NCI-H460 (cell line): ENCODE data around the gene KHDRBS2.

GRCh38 chr6:57210123-57210530 lies 12.0 kb downstream of the RAB23 start:
RAMPAGE:
- cytosol, long total RNA: no peak
- long total RNA: no peak
- nucleus, long total RNA: no peak

DNA sequence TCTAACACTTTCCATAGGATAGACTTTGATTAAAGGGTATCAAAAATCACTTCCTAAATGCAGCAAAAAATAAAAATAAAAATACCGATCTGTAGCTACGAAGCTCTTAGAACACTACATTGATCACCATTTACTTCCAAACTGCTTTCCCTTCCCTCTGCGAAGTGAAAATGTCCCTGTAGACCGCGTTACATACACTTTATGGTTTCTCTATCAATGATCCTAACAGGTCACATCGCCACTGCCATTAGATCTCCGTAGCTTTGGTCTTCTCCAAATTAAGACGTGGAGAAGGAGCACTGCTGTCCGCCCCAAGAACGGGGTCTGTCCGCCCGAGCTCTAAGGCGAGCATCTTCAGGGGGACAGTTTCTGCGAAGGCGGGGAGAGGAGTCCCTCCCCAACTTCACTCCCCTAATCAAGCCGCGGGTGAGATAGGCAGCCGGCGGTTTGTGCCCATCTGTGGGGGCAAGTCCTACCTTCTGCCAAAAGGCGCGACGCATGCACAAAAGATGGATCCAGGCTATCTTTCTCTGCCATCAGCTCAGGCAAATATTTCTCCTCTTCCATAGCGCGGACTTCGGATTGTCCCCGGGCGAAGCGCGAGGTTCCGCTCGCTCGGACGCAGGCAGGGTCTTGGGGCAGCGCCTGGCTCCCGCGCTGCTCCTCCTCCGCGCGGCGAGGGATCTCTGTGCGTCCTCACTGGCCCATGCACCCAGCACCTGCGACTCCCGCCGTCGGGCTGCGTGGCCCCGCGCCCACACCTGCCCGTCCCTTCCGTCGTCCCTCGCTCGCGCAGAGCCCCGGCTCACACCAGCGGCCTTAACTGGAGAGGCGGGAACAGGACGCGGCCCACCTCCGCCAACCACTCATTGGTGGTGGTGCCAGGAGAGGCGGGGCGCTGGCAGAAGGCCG lies at the start of gene KHDRBS2:
TSS of gene KHDRBS2 (minus strand) at position 844 of the 912 bp plus-strand sequence.
RAMPAGE:
- cytosol, long total RNA: no peak
- long total RNA: no peak
- nucleus, long total RNA: no peak

GRCh38 chr6:63451994-63452522 lies 120.2 kb upstream of the PTP4A1 start:
RAMPAGE:
- cytosol, long total RNA: no peak
- long total RNA: no peak
- nucleus, long total RNA: no peak

GRCh38 chr6:63564850-63565347 lies 7.4 kb upstream of the PTP4A1 start:
RAMPAGE:
- cytosol, long total RNA: no peak
- long total RNA: no peak
- nucleus, long total RNA: no peak

GRCh38 chr6:63571269-63572407 lies 642 bp upstream of the PTP4A1 start:
RAMPAGE:
- cytosol, long total RNA: no peak
- long total RNA: no peak
- nucleus, long total RNA: no peak

DNA sequence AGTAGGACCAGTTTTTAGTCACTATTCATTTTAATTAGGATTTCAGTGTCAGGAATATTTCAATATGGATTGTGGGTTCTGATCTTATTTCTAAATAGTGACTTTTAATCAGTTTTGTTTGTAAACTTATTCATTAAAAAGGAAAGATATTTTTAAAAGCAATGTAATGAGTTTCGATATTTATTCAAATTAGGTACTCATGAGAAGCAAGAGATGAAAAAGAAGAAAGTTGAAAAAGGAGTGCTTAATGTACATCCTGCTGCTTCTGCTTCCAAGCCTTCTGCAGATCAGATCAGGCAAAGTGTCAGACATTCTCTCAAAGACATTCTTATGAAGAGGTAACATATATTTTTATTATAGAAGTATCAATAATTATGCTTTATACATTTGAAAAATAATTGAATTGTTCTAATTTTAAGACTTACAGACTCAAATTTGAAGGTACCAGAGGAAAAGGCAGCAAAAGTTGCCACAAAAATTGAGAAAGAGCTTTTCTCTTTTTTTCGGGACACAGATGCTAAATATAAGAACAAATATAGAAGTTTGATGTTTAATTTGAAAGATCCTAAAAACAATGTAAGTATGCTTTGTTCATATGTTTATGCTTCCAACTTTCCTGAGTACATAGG lies 62.5 kb downstream of the PHF3 start:
RAMPAGE:
- cytosol, long total RNA: no peak
- long total RNA: no peak
- nucleus, long total RNA: no peak

DNA sequence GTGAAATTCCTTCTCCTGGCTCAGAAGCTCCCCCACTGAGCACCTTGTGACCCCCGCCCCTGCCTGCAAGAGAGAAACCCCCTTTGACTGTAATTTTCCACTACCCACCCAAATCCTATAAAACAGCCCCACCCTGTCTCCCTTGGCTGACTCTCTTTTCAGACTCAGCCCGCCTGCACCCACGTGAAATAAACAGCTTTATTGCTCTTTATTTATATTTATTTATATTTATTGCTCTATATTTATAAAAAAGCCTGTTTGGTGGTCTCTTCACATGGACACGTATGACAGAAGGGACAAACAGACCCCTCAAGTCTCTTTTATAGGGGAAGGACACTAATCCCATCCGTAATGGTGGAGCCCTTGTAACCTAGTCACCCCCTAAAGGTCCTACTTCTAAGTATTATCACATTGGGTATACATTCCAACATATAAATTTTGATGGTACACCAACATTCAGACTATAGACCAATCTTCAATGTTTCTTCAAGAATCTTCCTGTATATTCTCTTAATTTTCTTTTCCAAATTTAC lies 325.8 kb downstream of the PHF3 start:
RAMPAGE:
- cytosol, long total RNA: no peak
- long total RNA: no peak
- nucleus, long total RNA: no peak

GRCh38 chr6:64733399-64733786 lies 567.9 kb upstream of the ZC3H11C start:
RAMPAGE:
- cytosol, long total RNA: no peak
- long total RNA: no peak
- nucleus, long total RNA: no peak

RAMPAGE:
- cytosol, long total RNA: no peak
- long total RNA: no peak
- nucleus, long total RNA: no peak
Observed at GRCh38 chr6:65771018-65771217, 63.9 kb upstream of the EYS start.

RAMPAGE:
- cytosol, long total RNA: no peak
- long total RNA: no peak
- nucleus, long total RNA: no peak
Observed at GRCh38 chr6:65938177-65938378, 231.1 kb upstream of the EYS start.

RAMPAGE:
- cytosol, long total RNA: no peak
- long total RNA: no peak
- nucleus, long total RNA: no peak
Observed at GRCh38 chr6:67885191-67886335, 749.5 kb upstream of the ADGRB3 start.

RAMPAGE:
- cytosol, long total RNA: no peak
- long total RNA: no peak
- nucleus, long total RNA: no peak
Observed at GRCh38 chr6:68559170-68559369, 76.0 kb upstream of the ADGRB3 start.

RAMPAGE:
- cytosol, long total RNA: no peak
- long total RNA: no peak
- nucleus, long total RNA: no peak
Observed at GRCh38 chr6:69232763-69233156, 564.0 kb downstream of the LMBRD1 start.

GRCh38 chr6:70811304-70812402 lies 144.0 kb downstream of the SMAP1 start:
RAMPAGE:
- cytosol, long total RNA: no peak
- long total RNA: no peak
- nucleus, long total RNA: no peak

RAMPAGE:
- cytosol, long total RNA: no peak
- long total RNA: no peak
- nucleus, long total RNA: no peak
Observed at GRCh38 chr6:71107806-71108594, 151.1 kb upstream of the B3GAT2 start.

DNA sequence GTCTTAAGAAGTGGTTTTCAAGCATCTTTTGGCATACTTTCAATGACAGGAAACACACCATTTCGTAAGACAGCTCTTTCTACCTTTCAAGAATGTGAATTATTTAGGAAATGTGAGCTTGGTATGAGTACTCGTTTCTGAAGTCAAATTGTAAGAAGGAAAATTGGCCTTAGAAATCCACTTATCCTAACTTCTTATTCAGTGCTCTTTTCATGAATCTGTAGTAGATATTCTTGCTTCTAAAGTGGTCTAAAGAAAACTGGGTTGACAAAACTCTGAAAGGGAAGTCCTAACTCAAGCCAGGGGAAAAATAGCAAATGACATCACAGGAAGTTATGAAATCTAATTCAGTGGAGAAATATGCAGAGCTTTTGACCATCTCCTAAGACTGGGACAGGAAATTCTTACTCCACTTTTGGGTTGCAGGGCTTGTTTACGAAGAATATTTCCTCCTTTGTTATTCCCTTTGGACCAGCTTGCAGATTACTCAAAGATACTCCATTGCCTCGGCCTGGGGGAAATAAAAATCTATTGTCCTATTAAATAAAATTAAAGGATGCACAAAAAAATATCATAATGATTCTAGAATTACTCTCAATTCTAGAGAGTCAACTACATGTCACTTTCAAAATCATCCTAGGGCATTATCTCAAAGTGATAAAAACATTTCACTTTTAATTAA lies 38.3 kb upstream of the OGFRL1 start:
RAMPAGE:
- cytosol, long total RNA: no peak
- long total RNA: no peak
- nucleus, long total RNA: no peak

DNA sequence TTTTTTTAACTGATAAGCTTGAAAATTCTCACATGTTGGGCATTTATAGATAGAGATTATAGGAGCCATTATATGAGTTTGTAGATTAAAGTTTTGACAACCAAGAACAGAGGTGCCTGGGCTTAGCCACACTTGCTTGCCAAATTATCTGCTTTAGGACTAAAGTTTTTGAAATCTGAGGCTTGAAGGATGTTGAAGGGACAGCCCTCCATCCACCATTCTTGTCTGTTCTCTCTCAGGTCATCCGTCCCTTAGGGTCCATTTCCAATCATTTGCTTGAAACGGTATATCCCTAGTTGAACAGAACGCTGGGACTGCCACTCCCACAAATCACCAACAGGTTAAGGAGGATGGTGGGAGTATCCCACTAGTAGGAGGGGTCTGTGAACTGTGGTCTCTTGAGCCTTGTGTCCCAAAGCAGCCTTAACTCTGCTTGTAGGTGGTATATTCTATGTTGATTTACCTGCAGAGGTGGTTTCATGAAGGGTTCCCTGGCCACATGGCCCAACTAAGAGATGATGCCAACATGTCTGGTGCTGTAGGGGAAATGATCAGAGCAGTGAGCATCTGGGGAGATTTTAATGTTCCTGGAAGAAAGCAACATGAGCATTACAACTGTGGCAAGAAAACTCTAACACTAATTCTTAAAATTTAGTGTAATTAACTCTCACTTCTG lies 128.4 kb downstream of the OGFRL1 start:
RAMPAGE:
- cytosol, long total RNA: no peak
- long total RNA: no peak
- nucleus, long total RNA: no peak

GRCh38 chr6:72366469-72366883 lies 255.4 kb upstream of the KCNQ5 start:
RAMPAGE:
- cytosol, long total RNA: no peak
- long total RNA: no peak
- nucleus, long total RNA: no peak

DNA sequence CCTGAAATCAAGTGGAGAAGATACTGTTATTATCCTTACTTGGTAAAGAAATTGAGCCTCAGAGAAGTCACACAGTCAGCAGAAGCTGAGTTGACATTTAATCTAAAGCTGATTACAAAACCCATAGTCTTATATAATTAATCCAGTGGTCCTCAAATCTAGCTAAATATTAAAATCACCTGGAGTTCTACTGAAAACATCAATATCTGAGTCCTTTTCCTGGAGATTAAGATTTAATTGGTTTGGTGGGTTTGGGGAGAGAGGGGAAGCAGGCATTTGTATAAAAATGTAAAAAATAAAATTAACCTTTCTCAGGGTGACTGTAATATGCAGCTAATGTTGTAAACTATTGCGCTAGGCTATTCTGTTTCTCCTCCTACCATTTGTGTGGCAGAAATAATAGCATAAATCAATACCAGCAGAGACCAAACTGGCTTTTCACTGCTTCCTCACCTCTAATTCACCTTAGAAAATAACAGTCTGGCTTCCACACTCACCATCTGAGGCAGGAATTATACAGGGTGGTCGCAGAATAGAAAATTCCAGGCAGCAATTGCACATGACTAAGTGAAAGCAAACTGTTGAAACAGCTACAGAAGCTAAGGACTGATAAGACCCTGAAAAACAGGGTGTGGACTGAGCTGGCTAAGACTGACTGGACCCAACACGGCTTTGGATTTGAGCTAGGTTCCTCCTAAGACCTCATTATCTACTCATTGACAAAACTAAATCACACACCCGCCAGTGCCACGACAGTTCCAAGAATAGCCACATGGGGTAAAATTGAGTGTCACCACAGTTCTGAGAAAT lies 61.2 kb upstream of the KCNQ5 start:
RAMPAGE:
- cytosol, long total RNA: no peak
- long total RNA: no peak
- nucleus, long total RNA: no peak

GRCh38 chr6:72620047-72620968 lies 1.6 kb upstream of the KCNQ5 start:
RAMPAGE:
- cytosol, long total RNA: no peak
- long total RNA: no peak
- nucleus, long total RNA: no peak